Upper lobe of left lung (tissue), 5 donors: ENCODE data around the genes IL1RL1 and C2orf49.

DNA sequence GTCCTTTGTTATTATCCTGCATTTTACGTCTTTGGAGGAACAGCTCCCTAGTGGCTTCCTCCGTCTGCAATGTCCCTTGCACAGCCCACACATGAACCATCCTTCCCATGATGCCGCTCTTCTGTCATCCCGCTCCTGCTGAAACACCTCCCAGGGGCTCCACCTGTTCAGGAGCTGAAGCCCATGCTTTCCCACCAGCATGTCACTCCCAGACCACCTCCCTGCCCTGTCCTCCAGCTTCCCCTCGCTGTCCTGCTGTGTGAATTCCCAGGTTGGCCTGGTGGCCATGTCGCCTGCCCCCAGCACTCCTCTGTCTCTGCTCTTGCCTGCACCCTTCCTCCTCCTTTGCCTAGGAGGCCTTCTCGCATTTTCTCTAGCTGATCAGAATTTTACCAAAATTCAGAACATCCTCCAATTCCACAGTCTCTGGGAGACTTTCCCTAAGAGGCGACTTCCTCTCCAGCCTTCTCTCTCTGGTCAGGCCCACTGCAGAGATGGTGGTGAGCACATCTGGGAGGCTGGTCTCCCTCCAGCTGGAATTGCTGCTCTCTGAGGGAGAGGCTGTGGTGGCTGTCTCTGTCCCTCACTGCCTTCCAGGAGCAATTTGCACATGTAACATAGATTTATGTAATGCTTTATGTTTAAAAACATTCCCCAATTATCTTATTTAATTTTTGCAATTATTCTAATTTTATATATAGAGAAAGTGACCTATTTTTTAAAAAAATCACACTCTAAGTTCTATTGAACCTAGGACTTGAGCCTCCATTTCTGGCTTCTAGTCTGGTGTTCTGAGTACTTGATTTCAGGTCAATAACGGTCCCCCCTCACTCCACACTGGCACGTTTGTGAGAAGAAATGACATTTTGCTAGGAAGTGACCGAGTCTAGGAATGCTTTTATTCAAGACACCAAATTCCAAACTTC is 8.8 kb upstream of the IL1RL2 start:
- PRO-cap, 2 experiments: no peak in any of the 2 experiments
- RAMPAGE, long total RNA, 4 experiments: start-site peak on the minus strand in 1 of 4 experiments, centred at position 319 of the sequence, 7 reads per replicate

- PRO-cap, 2 experiments: no peak in any of the 2 experiments
- RAMPAGE, long total RNA, 4 experiments: no peak in any of the 4 experiments
Observed at GRCh38 chr2:102245600-102246191, 58.9 kb downstream of the IL1RL2 start.

DNA sequence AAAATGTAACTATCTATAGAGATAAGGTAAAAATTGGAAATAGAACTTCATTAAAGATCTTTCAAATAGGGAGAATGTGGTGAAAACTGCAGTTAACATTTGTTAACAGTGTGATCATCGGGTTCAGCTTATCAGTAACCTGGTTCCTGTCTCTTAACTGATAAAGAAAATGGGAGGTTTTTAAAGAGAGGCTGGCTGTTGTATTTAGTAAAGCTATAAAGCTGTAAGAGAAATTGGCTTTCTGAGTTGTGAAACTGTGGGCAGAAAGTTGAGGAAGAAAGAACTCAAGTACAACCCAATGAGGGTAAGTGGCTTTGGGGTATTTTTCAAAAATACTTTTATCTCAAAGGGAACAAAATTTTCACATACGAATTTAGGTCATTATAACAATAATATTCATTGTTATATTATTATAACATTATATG is at the start of gene IL1RL1:
Gene IL1RL1 (plus strand): TSS at position 244 of the 425 bp plus-strand sequence.
- PRO-cap, 2 experiments: peak in 1 of 2 experiments; most common plus-strand start position 246 of the sequence (in 1)
- RAMPAGE, long total RNA, 4 experiments: start-site peak on the plus strand in 2 of 4 experiments, centred at positions 222 to 246 of the sequence, 21 to 97 reads per replicate

- PRO-cap, 2 experiments: no peak in any of the 2 experiments
- RAMPAGE, long total RNA, 4 experiments: no peak in any of the 4 experiments
Observed at GRCh38 chr2:102367272-102367737, 11.7 kb downstream of the IL18R1 start.

DNA sequence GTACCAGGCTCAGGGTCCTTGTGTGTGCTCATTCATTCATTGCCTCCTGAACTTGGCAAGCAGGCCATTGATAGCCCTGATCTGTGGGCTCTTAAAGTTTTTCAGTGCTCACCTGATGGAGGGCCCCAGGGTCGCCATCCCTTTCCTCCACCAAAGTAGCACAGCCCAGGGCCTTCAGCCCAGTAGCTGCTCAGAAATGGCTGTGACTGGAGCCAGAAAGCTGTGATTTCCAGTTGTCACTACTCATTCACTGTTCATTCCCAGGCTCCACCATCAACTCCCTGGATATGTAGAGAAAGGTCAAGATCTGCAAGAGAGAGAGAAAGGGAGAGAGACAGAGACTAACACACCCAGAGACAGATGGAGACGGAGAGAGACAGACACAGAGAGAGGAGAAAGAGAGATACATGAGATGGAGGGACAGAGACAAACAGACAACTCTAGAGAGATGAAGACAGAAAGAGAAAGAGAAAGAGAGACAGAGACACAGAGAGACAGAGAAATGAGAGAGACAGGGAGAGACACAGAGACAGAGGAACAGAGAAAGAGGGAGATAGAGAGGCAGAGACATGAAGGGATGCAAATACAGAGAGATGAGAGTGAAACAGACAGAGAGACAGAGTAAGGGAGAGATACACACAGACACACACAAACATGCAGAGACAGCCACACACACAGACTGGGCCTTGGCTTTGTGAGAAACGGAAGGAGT is 32.0 kb downstream of the IL18R1 start:
- PRO-cap, 2 experiments: no peak in any of the 2 experiments
- RAMPAGE, long total RNA, 4 experiments: start-site peak on the plus strand in 2 of 4 experiments, centred at positions 147 to 550 of the sequence, 15 to 35 reads per replicate

GRCh38 chr2:102421680-102422448 is 1.1 kb upstream of the IL18RAP start:
- PRO-cap, 2 experiments: no peak in any of the 2 experiments
- RAMPAGE, long total RNA, 4 experiments: start-site peak on the plus strand in 1 of 4 experiments, at chr2:102422105-102422435 at its widest, 8 reads per replicate

DNA sequence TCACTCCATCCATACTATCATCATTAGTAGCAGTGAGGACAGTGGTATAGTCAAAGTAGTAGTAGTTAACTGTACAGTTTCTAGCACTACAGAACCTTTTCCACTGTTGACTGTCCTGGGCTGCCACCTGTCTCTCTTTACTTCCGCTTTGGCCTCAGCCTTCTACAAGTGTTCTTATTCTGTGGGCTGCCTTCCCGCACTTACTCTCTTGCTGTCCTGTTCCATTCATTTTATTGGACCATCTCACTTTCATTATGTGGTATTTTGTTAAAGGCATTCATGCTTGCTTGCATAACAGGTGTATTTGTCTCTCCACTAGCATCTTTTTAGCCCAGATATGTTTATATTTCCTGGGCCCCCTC is 3.4 kb downstream of the SLC9A2 start:
- PRO-cap, 2 experiments: no peak in any of the 2 experiments
- RAMPAGE, long total RNA, 4 experiments: no peak in any of the 4 experiments

DNA sequence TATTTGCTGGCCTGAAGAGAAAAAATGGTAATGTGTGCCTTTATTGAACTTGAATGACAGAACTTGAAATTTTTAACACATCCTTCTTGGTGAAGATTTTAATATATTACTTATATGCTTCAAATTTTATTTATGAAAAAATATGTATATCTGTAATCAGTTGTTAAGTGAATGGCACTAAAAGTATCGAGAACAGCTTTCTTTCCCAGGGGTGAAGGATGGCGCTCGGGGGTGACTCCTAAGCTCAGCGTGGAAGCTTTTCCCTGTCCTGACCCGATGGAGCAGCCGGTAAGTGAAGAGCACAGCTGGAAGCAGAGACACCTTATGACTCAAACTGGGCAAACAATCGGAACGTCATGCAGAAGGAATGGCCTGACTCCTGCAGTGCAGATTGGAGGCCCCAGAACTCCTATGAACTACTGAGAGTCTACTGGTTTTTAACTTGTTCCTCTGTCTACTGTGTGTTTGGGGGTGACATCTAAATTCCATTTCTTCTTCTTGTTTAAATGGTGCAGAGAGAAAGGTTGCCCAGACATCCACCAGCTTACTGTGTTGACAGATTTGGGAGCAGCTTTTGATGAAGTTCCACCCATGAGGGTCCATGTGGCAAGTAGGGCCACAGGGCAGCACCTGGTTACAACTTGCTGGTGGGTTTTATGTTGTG is 27.8 kb downstream of the MFSD9 start:
- PRO-cap, 2 experiments: no peak in any of the 2 experiments
- RAMPAGE, long total RNA, 4 experiments: no peak in any of the 4 experiments

GRCh38 chr2:103963371-103963585 is 890.6 kb upstream of the POU3F3 start:
- PRO-cap, 2 experiments: no peak in any of the 2 experiments
- RAMPAGE, long total RNA, 4 experiments: no peak in any of the 4 experiments

- PRO-cap, 2 experiments: no peak in any of the 2 experiments
- RAMPAGE, long total RNA, 4 experiments: no peak in any of the 4 experiments
Observed at GRCh38 chr2:104481274-104481786, 372.6 kb upstream of the POU3F3 start.

DNA sequence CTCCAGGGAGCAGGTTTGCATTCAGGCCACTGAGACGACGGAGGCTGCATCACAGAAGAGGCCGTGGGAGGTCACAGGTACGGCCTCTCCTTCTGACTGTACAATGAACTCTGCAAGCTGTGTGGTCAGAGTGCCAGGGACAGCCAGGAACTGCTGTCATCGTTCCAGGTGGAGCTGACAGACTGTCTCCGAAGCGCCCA is 149.2 kb upstream of the POU3F3 start:
- PRO-cap, 2 experiments: no peak in any of the 2 experiments
- RAMPAGE, long total RNA, 4 experiments: no peak in any of the 4 experiments

- PRO-cap, 2 experiments: no peak in any of the 2 experiments
- RAMPAGE, long total RNA, 4 experiments: no peak in any of the 4 experiments
Observed at GRCh38 chr2:104855009-104855926, 1.4 kb downstream of the POU3F3 start.

DNA sequence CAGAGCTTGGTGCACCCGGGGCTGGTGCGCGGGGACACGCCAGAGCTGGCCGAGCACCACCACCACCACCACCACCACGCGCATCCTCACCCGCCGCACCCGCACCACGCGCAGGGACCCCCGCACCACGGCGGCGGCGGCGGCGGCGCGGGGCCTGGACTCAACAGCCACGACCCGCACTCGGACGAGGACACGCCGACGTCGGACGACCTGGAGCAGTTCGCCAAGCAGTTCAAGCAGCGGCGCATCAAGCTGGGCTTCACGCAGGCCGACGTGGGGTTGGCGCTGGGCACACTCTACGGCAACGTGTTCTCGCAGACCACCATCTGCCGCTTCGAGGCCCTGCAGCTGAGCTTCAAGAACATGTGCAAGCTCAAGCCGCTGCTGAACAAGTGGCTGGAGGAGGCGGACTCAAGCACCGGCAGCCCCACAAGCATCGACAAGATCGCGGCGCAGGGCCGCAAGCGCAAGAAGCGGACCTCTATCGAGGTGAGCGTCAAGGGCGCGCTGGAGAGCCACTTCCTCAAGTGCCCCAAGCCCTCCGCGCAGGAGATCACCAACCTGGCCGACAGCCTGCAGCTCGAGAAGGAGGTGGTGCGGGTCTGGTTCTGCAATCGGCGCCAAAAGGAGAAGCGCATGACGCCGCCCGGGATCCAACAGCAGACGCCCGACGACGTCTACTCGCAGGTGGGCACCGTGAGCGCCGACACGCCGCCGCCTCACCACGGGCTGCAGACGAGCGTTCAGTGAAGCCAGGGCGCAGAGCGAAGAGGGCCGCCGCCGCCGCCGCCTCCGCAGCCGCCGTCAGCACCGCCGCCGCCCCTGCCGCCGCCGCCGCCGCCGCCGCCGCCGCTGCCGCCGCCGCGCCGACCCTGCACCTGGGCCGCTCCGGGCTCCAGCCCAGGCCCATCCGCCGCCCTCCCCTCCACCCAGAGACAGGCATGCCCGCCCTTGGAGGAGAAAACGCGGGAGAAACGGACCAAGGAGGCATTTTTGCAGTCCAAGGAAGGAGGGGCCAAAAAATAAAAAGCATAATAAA is 2.7 kb downstream of the POU3F3 start:
- PRO-cap, 2 experiments: no peak in any of the 2 experiments
- RAMPAGE, long total RNA, 4 experiments: no peak in any of the 4 experiments

DNA sequence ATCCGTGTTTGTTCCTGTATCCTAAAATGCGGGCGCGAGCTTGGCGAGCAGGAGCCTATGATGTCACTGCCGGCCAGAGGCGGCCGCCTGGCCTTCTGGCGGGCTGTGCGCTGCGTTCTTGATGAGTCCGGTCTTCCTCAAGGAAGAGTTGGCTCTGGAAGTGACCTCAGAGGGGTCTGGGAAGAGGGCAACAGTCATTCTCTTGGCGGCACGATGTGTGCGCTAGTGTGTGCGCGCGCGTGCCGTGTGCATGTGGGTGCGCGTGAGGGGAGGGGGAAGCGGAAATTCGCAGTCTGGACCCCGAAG is 8.2 kb downstream of the POU3F3 start:
- PRO-cap, 2 experiments: no peak in any of the 2 experiments
- RAMPAGE, long total RNA, 4 experiments: no peak in any of the 4 experiments

DNA sequence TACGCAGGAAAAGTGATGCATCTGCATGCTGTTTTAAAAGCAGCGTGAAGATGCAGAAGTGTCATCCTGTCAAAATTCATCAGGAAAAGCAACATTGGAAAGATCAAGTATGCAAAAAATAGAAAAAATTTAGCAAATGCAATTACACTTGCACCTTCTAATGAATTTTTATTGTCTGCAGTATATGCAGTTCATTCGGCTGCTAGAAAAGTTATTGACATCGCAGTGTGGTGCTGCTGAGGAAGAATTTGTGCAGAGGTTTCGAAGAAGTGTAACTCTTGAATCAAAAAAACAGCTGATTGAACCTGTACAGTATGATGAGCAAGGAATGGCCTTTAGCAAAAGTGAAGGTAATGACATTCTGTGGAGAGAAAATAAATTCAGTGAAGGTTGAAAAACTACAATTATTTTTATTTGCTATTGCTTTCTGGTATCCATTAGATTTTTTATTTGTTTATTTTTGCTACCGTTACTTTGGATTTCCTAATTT is 54.4 kb downstream of the MRPS9 start:
- PRO-cap, 2 experiments: no peak in any of the 2 experiments
- RAMPAGE, long total RNA, 4 experiments: start-site peak on the plus strand in 1 of 4 experiments, centred at positions 207 to 320 of the sequence, 24 to 27 reads per replicate

- PRO-cap, 2 experiments: no peak in any of the 2 experiments
- RAMPAGE, long total RNA, 4 experiments: no peak in any of the 4 experiments
Observed at GRCh38 chr2:105099300-105100046, 61.6 kb downstream of the MRPS9 start.

- PRO-cap, 2 experiments: no peak in any of the 2 experiments
- RAMPAGE, long total RNA, 4 experiments: no peak in any of the 4 experiments
Observed at GRCh38 chr2:105125444-105125926, 87.6 kb downstream of the MRPS9 start.

- PRO-cap, 2 experiments: peak in 2 of 2 experiments; most common plus-strand start chr2:105337568 (in 1); most common minus-strand start chr2:105337243 (in 1)
- RAMPAGE, long total RNA, 4 experiments: start-site peak on the plus strand in 4 of 4 experiments, at chr2:105337543-105337585 at its widest, 86 to 997 reads per replicate; start-site peak on the minus strand in 3 of 4 experiments, at chr2:105337470-105337502 at its widest, 16 to 85 reads per replicate
Observed at GRCh38 chr2:105336945-105337900, at the start of gene C2orf49. C2orf49 (plus strand) TSS chr2:105337540.

GRCh38 chr2:105369255-105369551 is 29.6 kb downstream of the FHL2 start:
- PRO-cap, 2 experiments: no peak in any of the 2 experiments
- RAMPAGE, long total RNA, 4 experiments: no peak in any of the 4 experiments

DNA sequence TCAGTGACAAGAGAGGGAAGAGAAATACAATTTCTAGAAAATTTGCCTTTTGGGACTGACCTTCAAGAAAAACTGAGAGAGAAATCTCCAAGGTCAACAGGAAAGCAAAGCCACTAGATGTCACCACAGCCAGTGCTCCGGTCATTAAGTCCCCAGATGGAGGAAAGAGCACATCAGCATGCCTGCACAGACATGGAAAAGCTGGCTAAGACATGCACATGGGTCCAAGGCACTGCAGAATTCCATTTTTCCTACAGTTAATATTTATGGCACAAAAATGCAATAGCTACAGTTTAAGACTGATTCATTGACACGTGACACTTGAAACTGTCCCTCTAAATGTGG is 20.9 kb downstream of the FHL2 start:
- PRO-cap, 2 experiments: no peak in any of the 2 experiments
- RAMPAGE, long total RNA, 4 experiments: no peak in any of the 4 experiments